ENCODE measurements around the genes AGO3 and TEKT2.

DNA sequence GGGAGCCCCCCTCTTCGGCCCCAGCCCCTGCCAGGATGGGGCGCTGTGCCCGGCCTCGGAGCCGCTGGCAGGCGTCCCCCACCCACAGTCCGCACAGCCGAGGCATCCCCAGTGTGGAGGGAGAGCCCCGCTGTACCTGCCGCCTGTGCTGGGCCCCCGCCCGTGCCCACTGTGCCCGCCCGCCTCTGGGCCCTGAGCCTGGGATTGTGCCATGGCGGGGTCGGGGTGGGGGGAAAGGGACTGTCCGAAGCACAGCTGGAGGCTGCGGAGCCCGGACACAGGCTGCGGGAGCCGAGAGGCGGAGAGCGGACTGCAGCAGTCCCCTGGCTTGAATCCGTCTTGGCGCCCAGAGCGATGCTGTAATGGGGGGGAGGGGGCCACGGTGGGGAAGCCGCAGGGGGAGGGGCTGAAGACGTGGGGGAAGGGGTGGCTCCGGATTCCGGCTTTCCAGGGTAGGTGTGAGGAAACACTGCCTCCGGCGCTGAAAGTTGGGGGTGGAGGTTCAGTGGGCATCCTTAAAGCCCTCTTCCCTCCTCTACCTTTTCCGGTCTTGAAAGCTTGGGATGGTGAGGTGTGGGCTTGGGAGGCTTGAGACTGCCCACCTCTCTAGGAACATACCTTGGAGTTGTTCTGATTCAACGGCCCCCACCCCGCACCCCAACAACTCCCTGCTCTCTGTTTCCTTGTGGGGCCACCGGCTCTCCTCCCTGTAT, 870 bp upstream of the DLGAP3 start:
- RAMPAGE, long total RNA, result no peak
- RRBS, result 7% methylated on average over 6 of the region's 37 CpGs

GRCh38 chr1:35175148-35176387, 17.4 kb downstream of the SFPQ start:
- RAMPAGE, long total RNA, result no peak
- RRBS, result no CpG with 5 or more reads among the region's 14 CpGs

- RAMPAGE, long total RNA, result no peak
- RRBS, result no CpG with 5 or more reads among the region's 7 CpGs
Measured at GRCh38 chr1:35179411-35180247, 13.3 kb downstream of the SFPQ start.

- RAMPAGE, long total RNA, result no peak
- RRBS, result no CpG with 5 or more reads among the region's 4 CpGs
Measured at GRCh38 chr1:35185694-35186763, 6.9 kb downstream of the SFPQ start.

- RAMPAGE, long total RNA, result no peak
- RRBS, result no CpG with 5 or more reads among the region's 7 CpGs
Measured at GRCh38 chr1:35501117-35501779, 56.0 kb downstream of the KIAA0319L start.

DNA sequence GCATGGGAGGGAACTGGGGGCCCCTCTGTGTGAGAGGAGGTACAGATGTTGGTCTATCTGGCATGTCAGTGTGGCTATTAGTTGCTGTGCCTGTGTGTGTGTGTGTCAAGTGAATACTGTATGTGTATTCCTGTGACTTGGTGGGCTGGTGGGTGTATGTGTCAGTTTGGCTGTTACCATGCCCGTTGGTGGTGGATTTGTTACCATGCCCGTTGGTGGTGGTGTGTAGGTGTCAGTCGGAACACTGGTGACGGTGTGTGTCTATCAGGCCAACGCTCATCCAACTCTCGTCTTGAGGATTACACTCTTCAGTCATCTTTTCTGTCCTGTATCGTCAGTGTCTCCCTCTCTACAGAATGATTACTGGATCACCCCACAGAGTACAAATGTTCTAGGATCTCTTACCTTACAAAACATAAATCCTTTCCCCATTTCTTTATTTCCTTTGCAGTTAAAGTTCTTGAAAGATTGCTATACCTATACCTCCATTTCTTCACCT, 22.7 kb downstream of the TFAP2E start:
- RAMPAGE, long total RNA, result no peak
- RRBS, result no CpG with 5 or more reads among the region's 7 CpGs

DNA sequence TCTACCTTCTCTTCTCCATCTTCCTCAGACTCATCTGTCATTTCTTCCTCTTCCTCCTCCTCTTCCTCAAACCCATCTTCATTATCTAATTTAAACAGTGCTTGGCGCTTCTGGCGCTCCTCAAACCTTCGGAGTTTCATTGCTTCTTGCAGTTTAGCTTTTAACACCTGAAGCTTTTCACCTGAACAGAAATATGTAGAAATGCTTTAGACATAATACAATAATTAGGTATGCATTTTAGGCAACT, 18.5 kb downstream of the CLSPN start:
- RAMPAGE, long total RNA, result no peak
- RRBS, result no CpG with 5 or more reads among the region's 3 CpGs

DNA sequence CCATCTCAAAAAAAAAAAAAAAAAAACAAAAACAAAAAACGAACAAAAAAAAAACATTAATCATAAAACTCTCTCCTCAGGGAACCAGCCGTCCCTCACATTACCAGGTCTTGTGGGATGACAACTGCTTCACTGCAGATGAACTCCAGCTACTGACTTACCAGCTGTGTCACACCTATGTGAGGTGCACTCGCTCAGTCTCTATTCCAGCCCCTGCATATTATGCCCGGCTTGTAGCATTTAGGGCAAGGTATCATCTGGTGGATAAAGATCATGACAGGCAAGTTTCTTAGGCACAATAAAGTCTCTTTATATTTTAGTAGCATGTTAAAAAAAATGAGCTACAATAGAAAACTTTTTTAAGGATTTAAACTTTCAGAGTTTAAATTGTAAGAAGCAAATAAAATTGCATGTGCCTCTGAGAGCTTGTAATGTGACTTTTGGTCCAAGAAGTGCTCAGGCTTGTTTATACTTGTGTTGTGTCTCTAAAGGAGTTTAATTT, 32.2 kb upstream of the AGO1 start:
- RAMPAGE, long total RNA, result no peak
- RRBS, result no CpG with 5 or more reads among the region's 4 CpGs

DNA sequence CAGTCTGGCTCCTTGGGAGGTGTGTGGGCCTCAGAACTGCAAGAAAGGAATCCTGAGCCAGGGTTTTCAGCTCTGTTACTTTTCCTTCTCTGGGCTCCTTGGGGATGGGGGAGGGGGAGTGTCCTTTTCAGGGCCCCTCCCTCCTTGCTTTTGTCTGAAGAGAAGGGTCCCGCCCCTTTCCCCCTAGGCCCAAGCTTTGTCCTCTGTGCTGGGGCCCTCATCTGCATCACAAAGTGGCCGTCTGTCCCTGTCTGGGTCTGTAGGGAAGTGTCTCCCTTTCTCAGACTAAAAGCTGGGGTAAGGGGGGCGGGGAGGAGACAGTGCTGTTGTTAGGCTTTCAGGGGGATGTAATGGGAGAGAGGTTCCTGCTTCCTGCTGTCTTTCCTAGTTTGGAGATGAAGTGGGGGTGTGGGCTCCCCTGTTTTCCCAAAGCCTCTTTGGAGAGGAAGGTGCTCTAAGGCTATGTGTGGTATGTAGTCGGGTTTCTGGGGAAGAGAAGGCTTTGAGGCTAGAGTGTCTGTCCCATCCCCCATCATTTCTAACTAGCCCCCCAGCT, 3.1 kb downstream of the AGO1 start:
- RAMPAGE, long total RNA, result no peak
- RRBS, result no CpG with 5 or more reads among the region's 4 CpGs

DNA sequence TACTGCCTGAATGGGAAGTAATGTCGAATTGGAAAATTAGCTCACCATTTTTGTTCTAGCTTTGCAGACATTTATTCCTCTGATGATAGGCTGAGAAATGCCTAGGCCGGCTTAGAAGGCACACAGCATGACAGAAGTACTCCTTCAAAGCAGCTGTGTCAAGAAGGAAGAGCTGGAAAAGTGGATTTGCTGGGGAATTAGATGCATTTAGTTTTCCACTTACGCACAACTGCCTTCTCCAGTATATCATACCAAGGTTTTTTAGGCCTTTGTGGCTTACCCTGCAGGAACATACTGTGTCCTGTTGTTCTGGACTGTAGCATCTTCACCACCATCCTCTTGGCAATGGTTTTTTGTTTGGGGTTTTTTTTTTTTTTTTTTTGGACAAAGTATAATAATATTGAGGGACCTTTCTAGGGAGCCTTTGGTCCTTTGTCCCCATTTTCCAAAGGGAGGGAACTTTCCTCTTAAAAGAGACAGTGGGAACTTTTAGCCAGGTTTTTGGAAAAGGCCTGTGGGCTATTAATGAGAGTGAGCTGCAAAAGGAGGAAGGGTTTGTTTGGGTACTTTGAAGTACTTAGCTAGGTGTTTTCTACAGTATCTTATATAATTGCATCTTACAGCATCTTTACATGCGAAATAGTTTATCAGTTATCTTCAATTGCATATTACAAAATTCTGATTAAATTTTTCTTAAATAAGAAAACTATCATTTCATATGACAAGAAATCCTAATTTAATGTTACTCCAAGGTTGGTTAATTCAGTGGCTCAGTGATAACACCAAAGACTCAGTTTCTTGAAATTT, 4.1 kb upstream of the AGO3 start:
- RAMPAGE, long total RNA, result no peak
- RRBS, result no CpG with 5 or more reads among the region's 4 CpGs

GRCh38 chr1:35928600-35929779, 1.9 kb upstream of the AGO3 start:
- RAMPAGE, long total RNA, result no peak
- RRBS, result no CpG with 5 or more reads among the region's 4 CpGs

- RAMPAGE, long total RNA, result no peak
- RRBS, result 2% methylated on average over 46 of the region's 113 CpGs
Measured at GRCh38 chr1:35930512-35931499, at the start of gene AGO3. Gene AGO3 (plus strand): TSS chr1:35931105.

DNA sequence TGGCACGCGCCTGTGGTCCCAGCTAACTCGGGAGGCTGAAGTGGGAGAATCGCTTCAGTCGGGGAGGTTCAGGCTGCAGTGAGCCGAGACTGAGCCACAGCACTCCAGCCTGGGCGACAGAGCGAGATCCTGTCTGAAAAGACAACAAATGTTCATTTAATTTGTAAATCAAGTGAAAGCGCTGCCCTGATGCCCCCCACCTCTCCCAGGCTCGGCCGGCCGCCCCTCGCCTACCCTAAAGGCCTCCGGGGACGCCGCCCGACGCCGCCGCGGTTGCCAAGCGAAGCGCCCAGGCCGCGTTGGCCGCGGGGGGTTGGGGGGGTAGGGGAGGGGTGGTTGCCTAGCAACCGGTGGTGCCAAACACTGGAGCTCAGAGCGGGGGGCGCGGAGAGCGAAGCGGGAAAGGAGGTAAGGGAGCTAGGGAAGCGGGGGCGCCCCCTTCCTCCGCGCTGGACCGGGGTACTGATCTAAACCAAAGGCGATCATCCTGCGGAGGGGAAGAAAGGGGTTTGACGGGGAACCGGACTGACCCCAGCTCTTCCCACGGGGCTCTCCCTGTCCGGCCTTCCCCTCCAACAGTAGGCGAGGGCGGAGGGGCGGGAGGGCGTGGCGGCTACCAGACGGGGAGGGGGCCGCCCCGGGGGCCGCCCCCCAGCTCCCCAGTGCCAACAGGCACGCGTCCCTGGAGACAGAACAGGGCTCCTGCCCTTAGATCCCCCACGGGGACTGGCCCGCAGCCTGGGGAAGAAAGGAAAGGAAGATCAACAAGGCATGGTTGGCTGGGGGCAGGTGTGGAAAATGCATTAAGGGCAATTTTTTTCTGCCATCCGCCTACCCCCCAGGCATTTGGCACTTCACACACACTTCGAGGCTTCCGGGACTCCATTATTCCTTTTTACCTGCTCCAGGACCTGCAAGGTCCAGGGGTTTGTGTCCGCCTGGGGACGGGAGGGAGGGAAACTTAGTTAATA, at the start of gene TEKT2:
TEKT2 (plus strand) TSS at position 353 of the 971 bp plus-strand sequence.
- RAMPAGE, long total RNA, result no peak
- RRBS, result 2% methylated on average over 27 of the region's 62 CpGs

GRCh38 chr1:36177542-36178360, 21.8 kb downstream of the MAP7D1 start:
- RAMPAGE, long total RNA, result no peak
- RRBS, result no CpG with 5 or more reads among the region's 27 CpGs

DNA sequence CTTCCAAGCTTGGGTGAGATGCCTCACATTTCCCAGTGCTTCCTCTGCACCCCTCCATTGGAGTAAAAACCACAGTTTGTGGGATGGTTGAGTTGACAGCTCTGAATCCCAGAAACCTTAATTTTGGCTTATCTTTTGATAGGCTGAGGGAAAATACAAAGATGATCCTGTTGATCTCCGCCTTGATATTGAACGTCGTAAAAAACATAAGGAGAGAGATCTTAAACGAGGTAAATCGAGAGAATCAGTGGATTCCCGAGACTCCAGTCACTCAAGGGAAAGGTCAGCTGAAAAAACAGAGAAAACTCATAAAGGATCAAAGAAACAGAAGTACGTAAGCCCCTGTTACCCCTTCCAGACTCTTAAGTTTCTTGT, 9.7 kb upstream of the SH3D21 start:
- RAMPAGE, long total RNA, result no peak
- RRBS, result no CpG with 5 or more reads among the region's 7 CpGs

DNA sequence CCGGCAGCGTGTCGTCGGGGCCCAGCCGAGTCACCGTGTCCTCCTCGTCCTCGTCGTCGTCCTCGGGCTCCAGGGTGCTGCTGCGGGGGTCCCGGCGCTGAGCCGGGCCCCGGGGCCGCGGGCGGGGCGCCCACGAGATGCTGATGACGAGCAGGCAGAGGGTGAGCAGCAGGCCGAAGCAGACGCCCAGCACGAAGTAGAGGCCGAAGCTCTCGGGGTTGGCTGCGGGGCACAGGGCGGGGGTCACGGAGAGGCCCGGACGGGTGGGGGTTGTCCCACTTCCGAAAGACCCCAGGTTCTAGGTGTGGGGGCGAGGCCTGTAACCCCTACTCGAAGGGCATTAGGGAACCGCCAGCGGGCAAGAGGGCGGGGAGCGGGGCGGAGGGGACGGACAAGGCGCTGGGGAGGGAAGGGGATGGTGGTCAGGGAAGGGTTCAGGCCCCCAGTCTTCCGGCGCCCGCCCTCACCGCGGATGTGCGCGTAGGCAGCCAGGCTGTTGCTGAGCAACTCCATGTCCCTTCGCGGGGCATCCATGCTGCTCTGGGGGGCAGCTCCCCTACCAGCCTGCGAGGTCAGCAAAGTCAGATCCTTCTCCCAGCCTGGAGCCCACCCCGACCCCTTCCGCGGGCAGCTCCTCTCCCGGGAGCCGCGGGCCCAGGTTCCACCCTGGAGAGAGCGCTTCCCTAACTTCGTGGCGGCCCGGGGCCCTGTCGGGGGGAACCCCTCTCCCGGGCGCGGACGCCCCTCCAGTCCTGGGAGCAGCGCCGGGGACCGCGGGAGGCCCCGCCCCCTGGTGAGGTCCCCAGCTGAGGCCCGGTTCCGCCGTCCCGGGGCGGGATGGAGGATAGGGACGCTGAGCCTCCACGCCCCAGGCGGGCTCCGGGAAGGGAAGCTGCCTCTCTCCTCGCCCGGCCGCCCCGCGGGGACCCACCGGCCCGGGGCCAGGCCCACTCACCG, 663 bp downstream of the EVA1B start:
- RAMPAGE, long total RNA, result no peak
- RRBS, result 3% methylated on average over 34 of the region's 89 CpGs

GRCh38 chr1:36380861-36381953, 4.5 kb downstream of the STK40 start:
- RAMPAGE, long total RNA, result no peak
- RRBS, result no CpG with 5 or more reads among the region's 10 CpGs

GRCh38 chr1:36453982-36454782, 3.9 kb upstream of the OSCP1 start:
- RAMPAGE, long total RNA, result no peak
- RRBS, result no CpG with 5 or more reads among the region's 8 CpGs

DNA sequence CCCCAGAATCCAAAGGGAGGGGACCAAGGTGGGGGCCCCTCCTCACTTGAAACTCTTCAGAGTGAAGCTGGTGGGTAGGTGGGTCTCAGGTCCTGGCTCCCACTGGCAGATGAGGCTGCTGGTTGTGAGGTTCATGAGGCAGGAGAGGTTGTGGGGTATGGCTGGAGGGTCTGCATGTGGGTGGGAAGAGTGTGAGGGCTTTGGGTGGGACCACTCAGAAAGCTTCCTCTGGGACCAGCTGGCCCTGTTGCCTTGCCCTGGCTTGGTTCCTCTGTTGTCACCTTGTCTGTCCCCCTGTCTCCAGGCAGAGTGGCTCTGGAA, 9.0 kb downstream of the CSF3R start:
- RAMPAGE, long total RNA, result no peak

DNA sequence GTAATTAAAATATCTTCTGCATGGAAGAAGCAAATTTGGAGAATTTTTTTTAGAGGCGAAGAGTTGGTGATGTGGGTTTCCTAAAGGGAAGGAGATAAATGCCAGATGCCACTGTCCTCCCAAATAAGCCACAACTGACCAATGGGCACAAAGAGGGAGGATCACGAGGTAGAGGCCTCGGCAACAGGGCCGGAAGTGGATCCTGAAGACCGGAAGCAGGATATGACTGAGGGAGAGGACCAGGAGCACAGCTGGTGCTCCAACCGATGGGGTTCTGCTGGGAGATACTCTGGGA, 169.1 kb downstream of the GRIK3 start:
- RAMPAGE, long total RNA, result no peak
- RRBS, result no CpG with 5 or more reads among the region's 6 CpGs